Brain (tissue), 1 donor: Measurements from ENCODE around the gene PKN2.

- RRBS: 2% methylated on average over 14 of the region's 92 CpGs
Observed at GRCh38 chr1:88683926-88684842, at the start of gene PKN2. TSS of gene PKN2 (plus strand) at chr1:88684273.

GRCh38 chr1:88958114-88958810, 34.2 kb downstream of the KYAT3 start:
- RRBS: no CpG with 5 or more reads among the region's 1 CpG

DNA sequence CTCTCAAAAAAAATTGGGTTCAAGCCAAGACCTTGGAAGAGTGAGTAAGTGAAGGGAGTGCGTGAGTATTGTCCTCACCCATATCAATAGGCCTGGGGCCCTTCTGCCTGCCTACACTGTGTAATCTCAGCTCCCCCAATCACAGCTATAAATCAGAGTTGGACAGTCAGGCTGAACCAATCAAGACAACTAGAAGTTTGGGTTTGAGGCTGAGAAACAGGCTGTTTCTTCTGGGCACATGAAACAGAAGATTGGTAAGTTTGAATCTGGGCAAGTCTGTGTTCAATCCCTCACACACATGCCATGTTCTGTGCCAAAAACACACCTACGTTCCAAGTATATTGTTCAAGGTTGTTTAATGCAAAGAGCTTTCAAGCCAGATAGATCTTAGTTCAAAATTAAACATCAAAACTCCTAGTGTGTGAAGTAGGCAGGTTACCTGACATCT, 7.2 kb downstream of the KYAT3 start:
- RRBS: no CpG with 5 or more reads among the region's 2 CpGs

DNA sequence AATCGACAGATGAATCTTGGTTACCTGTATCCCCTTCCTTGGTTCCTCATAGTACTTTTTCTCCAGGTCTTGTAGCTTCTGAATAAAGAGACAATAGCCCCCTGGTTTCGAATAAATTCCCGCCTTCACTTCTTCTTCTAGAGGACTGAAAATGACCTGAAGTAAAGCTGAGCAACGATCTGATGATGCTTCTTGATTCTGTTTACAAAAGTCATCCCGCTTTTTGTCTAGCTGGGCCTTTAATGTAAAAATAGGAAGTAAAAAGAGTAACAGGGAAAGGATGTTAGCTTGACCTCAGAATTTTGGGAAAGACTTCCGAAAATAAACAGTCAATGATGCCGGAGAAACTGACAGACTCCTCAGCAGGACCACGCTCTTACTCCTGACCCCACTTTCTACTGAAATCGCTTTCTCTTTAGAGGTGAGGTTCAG, 11.8 kb downstream of the GBP3 start:
- RRBS: no CpG with 5 or more reads among the region's 9 CpGs

DNA sequence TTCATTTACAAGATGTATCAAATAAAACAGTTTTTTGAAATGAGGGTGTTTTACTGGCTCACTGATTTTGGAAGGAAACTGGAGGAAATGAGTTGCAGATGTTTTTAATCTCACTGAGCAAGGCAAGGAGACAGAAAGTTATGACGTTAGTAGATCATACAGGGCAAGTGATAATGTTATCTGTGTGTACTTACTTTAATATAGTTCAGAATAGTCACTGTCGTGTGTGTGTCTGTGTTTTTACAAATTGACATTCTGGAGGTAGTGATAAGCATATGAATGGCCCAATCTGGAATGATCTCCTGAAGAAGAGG, 1.9 kb upstream of the GBP4 start:
- RRBS: no CpG with 5 or more reads among the region's 2 CpGs

- RRBS: no CpG with 5 or more reads among the region's 1 CpG
Observed at GRCh38 chr1:89279133-89279705, 6.6 kb upstream of the GBP5 start.

DNA sequence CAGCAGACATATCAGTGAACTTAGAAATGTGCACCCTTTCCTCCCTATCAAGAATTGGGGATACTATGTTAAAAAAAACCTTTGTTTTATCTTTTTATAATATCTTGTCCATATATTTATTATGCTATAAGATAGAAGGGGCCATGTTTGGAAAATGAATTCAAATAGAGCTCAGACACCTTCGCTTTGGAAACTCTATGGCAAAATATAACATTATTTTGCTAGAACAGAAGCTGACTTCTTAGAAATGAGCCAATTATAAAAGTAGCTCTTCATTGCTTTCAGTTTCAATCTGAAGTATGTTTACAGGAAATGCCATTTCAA, 37.7 kb upstream of the GBP5 start:
- RRBS: no CpG with 5 or more reads among the region's 1 CpG

- RRBS: 1% methylated on average over 28 of the region's 64 CpGs
Observed at GRCh38 chr1:89524955-89526017, 657 bp downstream of the LRRC8B start.

GRCh38 chr1:89545211-89546083, 20.8 kb downstream of the LRRC8B start:
- RRBS: no CpG with 5 or more reads among the region's 6 CpGs

- RRBS: no CpG with 5 or more reads among the region's 3 CpGs
Observed at GRCh38 chr1:89552310-89552906, 27.8 kb downstream of the LRRC8B start.

DNA sequence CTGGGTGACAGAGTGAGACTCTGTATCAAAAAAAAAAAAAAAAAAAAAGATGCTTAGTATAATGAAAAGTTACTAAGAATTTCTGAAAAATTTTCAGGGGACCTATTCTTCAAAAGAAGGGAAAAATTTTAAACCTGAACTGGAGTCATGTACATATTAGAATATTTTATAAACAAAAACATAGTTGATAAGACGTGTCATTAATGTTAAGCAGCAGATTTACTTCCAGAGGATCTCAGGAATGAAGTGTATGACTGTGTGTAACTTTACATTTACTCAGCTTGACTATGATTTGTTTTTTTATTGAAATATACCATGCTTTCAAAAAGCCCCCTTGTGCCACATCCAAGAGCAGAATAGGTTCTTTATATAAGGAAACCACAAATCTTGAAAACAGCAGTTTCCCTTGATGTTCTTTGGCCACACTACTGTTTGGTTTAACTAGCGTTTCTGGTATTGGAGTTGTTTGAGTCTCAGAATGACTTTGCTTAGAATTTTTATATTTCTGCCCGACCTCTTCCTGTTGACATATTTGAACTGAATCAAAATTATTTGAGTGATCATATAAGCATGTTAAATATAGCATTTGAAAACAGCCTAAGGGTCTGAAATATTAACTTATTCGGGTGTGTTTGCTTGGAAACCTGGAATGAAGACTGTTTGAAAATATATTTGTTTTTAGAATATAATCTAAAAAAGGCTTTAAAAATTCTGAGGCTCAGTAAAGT, 25.0 kb downstream of the LRRC8C start:
- RRBS: no CpG with 5 or more reads among the region's 4 CpGs

DNA sequence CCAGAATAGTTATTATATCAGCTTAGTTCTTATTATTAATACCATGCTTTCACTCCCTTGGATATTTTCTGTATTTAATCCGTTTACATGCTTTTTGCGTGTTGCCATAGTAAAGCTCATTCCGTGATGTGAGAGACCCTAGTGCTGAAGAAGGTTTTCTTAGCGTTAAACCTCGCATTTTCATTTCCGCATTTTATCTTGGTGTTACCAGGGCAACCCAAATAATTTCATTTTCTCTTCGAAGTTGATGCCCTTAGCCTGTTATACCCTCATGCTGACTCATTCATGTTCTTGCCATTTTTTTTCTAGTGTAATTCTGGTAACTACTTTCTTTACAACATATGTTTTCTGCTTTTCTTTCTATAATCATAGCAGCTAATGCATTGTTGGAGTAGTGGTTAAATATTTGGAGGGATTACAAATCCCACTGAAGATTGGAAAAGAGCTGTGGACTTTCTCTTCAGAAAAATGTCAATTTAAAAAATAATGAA, 37.3 kb downstream of the LRRC8C start:
- RRBS: no CpG with 5 or more reads among the region's 7 CpGs

DNA sequence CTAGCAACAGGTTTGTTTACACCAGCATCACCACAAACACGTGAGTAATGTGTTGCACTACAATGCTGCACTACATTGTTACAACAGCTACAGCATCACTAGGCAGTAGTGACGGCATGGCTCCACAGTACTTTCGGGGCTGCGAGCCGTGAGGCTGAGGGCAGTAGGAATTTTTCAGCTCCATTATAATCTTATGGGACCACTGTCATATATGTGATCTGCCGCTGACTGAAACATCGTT, 82.7 kb upstream of the LRRC8D start:
- RRBS: no CpG with 5 or more reads among the region's 7 CpGs

GRCh38 chr1:89822571-89822775, 1.6 kb downstream of the LRRC8D start:
- RRBS: no CpG with 5 or more reads among the region's 4 CpGs

DNA sequence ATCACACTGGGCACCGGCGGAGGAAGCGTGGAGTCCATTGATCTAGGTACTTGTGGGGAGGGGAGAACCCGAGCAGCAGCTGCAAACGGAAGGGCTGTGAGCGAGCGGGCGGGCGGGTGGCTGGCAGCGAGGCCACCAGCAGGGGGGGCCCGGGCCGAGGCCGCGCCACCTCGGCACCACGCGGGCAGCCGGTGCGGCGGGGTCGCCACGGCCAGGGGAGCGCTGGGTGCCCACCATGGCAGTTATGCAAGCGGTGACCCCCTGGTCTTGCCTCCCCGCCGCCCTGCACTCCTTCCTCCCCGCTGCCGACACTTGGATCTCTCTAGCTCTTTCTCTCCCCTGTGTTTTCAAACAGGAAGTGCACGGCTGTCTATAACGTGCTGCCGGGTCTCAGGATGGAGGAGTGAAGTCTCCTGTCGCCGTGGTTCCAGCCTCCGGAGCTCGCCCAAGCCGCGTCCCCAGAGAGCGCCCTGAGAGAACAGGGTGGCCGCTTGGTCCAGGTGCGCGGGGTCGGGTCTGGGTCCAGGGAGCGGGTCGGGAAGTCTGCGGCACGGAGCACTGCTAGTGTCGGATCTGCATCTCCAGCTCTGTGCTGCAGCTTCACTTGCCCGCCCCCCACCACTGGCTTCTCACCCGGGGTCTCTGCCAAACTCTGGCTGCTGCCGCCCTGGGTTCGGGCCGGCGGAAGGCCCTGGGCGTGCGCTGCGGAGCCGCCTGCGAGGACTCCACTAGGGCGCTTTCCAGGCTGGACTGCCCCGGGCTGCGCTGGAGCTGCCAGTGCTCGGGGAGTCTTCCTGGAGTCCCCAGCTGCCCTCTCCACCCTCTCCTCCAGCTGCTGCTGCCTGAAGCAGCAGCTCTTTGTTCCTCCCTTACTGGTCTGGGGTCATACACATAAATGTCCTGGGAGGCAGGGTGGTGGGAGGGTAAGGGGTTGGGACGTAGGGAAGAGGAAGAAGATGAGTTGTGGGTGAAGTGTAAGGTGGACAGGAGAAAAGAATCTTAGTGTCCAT, 22.8 kb downstream of the LRRC8D start:
- RRBS: 3% methylated on average over 23 of the region's 63 CpGs

DNA sequence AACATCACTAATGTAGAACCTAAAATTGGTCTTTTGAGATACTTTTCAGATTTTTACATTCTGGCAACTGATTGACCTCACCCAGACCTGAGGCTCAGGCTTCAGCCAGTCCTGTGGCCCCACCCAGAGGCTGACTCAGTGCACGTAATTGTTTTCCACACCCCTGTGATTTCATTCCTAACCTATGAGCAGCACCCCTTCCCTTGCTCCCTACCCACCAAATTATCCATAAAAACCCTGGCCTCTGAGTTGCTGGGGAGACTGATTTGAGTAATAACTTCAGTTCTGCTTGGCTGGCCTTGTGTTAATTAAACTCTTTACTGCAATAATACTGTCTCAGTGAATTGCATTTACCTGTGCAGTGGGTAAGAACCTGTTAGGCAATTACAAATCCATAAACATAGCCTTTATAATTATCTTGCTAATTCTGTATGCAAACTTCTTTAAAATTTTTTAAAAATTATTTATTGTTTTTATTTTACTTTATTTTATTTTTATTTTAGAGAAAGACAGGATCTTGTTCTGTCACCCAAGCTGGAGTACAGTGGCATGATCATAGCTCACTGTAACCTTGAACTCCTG, 41.5 kb upstream of the ZNF326 start:
- RRBS: no CpG with 5 or more reads among the region's 1 CpG

DNA sequence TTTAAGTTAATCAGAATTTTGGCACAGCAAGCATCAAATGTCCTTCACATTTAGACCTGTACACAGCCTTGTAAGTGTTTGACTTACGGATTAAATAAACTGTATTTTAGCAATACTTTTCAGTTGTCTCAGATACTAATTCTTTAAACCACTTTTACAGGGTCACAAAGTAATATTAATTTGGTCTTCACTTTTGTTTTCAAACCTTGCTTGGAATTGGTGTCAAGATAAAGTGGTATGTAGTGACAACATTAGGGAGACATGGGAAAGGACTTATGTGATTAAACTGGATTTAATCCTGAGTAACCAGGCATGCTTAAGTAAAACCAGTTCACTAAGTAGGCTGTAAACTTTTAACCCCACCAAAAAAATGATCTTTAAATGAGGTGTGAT, 1.0 kb downstream of the ZNF326 start:
- RRBS: no CpG with 5 or more reads among the region's 1 CpG

GRCh38 chr1:90889046-90889273, 132.9 kb downstream of the ZNF644 start:
- RRBS: no CpG with 5 or more reads among the region's 7 CpGs

DNA sequence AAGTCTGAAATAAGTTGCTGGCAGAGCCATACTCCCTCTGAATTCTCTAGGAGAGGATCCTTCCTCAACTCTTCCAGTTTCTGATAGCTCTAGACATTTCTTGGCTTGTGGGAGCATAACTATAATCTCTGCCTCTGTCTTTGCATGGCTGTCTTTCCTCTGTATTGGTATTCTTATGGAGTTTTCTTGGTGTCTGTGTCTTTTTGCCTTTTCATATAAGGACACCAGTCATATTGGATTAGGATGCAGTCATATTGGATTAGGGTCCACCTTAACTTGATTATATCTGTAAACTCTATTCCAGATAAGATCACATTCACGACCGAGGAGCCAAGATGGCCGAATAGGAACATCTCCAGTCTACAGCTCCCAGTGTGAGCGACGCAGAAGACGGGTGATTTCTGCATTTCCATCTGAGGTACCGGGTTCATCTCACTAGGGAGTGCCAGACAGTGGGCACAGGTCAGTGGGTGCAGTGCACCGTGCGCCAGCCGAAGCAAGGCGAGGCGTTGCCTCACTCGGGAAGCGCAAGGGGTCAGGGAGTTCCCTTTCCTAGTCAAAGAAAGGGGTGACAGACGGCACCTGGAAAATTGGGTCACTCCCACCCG, 118.2 kb downstream of the HFM1 start:
- RRBS: no CpG with 5 or more reads among the region's 16 CpGs

DNA sequence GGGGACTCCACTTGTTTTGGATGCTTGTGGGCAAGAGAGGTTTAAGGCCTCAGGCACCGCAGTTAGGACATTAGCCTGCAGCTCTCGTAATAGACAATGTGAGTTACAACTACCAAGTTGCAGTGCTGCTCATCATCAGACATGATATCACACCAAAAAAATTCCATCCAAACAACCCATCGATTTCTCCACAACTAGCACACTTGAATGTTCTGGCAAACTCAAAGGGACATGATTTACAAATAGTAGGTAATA, 128.2 kb downstream of the TGFBR3 start:
- RRBS: no CpG with 5 or more reads among the region's 3 CpGs